Penis (tissue), 1 donor: ENCODE results near the genes VNN1, EYA4 and TBPL1.

- PRO-cap = no peak
Observed at GRCh38 chr6:132713559-132714601, at the start of gene VNN1. TSS of gene VNN1 (minus strand) at chr6:132714055.

- PRO-cap = no peak
Observed at GRCh38 chr6:132735381-132735583, 21.4 kb upstream of the VNN1 start.

DNA sequence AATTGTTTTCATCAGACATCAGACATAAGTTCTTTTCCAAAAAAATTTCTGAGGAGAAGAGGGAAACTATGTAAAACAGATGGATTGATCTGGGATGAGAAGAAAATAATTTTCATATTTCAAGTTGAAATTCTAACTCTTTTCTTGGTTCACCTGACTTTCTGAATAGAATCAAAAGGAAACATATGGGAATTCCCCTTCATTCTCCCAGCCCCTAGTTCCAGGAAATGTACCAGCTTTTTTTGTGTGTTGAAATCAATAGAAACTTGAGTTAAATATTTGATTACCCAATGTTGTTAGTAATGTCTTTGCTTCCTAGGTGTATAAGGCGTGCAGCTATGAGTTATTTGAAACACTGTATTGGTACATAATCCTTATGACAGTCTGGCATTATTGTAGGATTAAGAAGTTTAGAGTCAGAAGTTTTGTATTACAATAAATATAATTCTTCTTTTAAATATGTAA lies 21.5 kb downstream of the VNN2 start:
- PRO-cap = no peak

- PRO-cap = no peak
Observed at GRCh38 chr6:132742543-132742880, 15.2 kb downstream of the VNN2 start.

- PRO-cap = no peak
Observed at GRCh38 chr6:132763177-132763705, 5.5 kb upstream of the VNN2 start.

DNA sequence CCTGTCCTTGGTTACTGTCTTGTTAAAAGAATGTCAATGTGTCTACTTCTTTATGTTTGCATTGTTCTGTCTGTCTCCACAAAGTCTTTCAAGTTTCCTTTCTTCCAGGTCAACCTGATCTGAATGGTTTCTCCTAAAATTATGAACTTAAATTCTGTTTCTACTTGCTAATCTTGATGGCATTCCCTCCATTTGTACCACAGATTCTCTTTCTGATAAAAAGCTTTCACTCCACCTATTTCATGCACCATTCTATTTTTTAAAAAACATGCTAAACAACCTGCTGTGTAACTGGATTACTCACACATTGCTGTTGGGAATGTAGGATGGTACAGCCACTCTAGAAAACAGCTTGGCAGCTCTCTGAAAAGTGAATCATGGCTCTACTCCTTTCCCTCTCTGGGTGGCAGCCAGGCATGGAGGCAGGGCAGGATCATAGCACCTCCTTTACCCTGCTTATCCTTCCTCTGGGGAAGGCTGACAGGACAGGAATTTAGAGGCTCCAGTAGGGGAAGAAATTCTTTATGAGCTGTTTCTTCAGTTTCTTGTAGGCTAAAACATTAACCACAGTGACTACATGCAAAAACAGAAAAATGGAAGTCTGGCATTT lies 6.6 kb upstream of the VNN2 start:
- PRO-cap = no peak

- PRO-cap = bidirectional peak, plus-strand start at chr6:133241398, minus-strand start at chr6:133241237
Observed at GRCh38 chr6:133240444-133241533, at the start of gene EYA4. TSS of gene EYA4 (plus strand) at chr6:133241357.

DNA sequence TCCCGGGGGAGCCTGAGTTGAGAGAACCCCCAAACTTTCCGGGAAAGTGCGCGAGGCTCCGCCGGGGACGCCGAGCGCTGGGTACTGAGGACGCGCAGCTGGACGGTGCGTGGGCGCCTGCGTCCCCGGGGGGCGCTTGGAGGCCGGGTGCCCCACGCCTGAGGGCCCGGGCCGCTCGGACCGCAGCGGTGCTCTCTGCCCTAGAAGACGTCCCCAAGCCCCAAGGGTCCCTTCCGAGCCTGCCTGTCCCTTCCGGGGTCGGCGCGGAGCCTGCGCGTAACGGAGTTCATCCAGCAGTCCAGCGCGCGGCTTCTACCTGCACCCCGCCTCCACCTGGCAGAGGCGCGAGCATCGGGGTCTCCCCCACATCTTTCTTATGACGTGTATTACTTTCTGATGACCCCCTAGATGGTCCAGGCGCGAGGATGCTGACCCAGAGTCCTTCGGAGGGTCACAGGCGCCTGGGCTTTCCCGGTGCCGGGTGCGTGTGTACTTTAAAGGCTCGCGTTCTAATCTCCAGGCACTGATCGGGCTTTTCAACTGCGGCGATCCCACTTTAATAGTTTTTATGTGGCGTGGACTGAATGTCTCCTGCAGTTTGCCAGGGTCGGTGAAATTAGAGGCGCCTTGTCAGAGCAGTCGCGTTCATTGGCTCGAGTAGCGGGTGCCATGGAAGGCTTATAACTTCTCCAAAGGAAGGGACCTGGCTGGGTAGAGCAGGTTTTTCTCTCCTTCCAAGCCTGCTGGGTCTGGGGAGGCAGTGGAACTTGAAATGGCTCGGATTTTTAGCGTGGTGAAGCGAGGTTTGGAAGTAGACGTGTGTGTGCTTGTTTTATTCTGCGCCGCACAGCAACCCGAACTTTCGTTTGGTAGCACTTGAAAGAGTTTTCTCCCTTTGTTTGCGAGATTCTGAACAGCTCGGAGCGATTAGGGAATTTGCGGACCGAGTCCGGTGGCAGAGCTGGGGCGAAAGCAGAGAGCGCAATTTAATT lies 925 bp downstream of the EYA4 start:
- PRO-cap = bidirectional peak, plus-strand start at position 692 of the sequence, minus-strand start at position 542 of the sequence

- PRO-cap = no peak
Observed at GRCh38 chr6:133431977-133432540, 190.9 kb downstream of the EYA4 start.

DNA sequence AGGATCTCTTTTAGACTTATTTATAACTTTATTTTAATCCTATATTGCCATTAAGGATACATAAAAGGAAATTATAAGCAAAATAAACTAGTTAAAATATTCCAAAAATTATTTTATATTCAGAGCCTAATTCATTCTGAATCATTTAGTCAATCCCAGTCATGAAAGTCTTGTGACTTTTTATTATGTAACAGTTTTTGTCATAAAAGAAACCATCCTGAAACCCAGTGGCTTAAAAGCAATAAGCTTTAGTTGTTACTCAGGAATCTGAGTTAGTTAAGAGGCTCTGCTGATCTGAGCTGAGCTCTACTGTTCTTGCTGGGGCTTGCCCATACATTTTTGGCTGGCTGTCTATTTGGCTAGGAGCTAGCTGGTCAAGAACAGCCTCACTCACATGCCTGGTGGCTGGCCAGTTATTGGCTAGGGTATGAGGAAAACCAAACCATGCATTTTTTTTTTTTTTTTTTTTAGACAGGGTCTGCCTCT lies 10.6 kb downstream of the TCF21 start:
- PRO-cap = no peak

GRCh38 chr6:133951067-133951687 lies 1.8 kb upstream of the TBPL1 start:
- PRO-cap = no peak

DNA sequence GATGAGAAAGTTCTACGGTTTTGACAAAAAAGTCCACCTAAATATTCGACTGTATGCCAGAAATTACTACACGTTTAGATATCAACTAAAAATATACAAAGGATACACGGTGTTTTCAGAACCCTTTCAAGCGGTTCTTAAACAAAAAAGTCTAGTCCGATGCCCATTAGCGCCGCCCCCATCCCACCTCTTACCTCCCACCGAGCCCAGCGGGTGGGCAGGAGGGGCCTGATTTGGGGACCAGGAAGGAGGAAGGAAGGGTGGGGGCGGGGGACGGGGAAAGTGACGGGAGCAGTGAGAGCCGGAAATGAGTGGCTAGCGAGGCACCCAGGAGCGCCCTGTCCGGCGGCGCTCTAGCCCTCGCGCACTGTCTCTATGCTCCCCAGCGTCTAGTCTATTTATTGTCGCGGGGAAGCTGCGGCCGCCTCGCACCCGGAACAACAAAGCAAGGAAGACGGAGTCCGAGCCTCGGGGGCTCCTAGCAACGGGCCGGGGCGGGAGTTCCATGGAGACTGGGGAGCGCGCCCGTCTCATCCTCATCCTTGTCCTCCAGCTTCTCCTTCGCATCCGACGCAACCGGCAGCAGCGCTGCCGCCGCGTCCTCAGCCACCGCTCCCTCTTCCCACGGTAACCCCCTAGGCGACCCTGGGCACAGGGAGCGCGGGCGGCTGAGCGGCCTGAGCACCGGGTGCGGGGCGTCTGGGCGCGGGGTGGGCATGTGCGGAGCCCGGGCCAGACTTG lies at the start of gene TBPL1:
TBPL1 (plus strand) TSS at position 426 of the 741 bp plus-strand sequence.
- PRO-cap = bidirectional peak, plus-strand start at position 429 of the sequence, minus-strand start at position 185 of the sequence; bidirectional peak, plus-strand start at position 638 of the sequence, minus-strand start at position 629 of the sequence

DNA sequence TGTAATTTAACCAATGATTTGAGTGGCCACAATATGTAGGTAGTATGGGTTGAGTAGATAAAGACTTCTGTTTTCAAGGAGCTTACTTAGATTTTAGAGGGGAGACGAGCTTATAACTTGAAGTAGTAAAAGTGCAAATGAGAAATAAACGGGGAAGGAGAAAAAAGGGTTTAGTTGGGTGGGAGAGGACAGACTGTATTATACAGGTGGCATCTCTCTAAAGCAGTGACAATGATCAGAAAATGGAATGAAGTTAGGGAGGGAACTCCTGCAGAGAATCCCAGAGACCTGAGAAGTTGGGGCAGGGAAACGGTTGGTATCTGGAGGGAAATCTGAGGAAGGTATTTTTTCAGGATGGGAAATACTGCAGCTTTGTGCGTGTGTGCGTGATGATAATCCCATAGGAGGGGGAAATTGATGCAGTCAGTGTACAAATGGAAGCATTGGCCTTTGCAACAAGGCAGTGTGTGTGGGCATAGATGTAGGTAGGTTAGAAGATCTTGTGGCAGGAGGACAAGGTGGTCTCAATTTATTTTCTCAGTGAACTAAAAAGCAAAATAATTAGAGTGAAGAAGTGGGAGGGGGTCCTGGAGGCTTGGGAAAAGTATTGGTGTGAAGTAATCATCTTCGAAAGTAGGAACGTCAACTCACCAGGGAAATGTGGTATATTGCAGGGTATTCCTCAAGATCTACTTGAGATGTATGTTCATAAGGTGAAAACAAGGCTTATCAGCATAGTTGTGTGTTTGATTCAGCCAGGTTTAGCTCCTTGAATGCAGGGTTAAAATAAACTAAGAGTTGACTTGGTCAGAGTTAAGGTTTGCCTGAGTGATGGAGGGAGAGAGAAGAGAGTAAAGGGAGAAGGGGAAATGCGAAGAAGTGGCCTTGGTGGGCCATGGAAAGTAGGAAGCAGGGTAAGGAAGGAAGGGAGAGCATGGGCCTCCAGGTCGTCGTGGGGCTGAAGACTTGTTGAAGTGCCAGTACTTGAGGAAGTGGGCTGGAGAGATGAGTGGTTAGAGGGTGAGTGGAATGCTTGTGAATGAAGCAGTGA lies 39.1 kb downstream of the TBPL1 start:
- PRO-cap = no peak

DNA sequence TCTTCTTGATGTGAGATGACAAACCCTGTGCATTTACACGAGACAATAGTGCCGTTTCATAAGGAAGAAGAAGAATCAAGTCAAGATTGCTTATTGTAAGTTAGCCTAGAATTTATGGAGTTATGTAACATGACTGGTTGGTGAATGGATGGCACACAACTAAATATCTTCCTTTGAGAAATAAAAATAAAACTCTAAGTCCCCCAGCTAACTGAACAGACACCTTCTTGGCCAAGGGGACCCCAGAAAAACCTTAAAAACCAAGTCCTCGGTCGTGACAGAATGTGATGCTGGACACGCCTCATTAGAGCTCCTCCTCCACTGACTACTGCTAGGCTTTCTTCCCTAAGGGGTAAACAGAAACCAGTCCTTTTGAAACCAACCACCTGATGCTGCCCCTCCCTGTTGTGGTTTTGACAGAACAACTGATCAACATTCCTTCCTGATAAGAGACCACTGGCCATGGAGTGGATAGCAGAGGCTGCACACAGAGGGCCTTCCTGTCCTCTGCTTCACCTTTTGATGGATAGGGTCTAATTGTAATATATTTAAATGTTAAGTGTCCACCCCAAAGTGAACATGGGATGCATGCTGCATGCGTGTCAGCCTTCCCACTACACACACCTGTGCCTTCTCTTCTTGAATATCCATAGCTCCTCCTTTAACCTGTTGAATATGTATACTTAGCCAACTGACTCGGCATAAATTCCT lies 27.7 kb upstream of the SLC2A12 start:
- PRO-cap = no peak

DNA sequence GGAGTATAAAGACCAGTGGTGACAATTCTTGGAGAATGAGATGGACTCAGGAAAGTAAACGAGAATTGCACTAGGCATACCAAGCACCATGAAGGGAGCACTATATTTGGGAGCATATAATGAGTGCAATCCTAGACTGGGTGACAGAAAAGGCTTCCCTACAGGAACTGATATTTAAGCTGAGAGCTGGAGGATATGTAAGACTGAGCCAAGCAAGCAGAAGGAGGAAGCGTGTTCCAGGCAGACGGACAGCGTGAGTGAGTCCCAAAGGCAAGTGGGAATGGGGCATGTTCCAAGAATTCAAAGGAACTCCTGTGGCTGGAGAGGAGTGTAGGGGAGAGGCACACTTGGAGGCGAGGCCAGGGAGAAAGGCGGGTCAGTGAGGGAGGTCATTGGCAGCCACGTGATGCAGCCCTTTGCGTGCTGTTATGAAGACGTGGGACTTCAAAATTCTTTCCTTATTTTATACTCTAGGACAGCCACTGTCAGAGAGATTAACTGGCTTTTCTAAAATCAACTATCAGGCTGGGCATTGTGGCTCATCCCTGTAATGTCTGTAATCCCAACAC lies 27.9 kb upstream of the SGK1 start:
- PRO-cap = no peak

DNA sequence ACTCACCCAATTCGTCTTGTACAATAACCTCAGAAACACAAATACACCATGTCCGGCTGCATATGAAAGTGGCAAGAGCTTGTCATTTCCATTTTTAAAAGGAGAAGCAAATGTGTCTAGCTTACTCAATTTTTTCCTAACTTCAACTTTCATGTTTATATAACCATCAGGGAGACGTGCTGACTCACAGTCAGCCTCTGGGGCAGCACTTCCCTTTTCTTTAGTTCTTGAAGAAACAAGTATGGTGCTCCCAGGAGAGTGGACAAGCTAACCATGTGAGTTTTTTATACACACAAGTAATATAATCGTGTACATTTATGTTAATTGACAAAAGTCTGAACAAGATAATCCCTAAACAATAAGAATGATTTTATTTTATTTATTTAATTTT lies 55.5 kb upstream of the SGK1 start:
- PRO-cap = no peak

DNA sequence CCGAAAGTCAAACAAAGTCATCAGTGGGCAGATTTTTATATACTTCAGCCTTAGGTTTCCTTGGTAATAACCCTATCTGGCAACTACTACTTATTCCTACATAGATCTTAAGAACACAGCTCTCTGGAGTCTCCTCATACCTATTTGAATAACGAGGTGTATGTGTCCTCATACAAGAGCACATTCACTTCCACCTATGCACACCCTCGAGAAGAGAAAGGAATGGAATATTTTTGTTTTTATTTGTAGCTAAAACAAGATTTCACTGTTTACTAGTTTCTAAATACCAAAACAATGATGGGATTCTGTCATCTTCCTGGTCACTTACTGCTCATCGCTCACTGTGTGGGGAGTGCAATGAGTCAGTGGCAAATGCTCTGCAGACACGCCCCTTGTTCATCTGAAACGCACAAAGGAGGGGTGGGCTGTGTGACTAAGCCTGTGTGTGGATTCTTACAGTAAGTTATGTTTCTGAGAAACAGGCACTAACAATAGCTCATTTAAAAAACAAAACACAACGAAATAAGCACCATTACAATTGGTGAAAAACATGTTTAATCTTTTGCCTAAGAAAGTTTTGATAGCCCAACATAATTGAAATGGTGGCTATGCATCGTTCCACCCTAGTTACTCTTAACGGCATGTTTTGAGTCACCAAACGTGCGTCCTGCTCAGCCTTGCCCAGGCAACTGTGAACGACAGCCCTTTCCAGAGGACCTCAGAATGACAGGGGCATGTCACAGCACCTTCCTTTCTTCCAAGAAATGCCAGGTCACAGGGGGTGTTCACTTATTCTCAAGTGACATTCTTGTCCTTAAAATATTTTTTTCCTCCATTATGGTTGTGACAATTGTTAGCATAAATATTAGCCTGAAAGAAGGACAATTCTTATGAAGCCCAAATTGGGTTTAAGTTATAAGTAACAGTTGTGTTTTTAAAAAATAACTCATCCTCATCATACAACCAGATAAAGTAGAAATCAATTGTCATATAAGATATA lies 118.4 kb upstream of the SGK1 start:
- PRO-cap = no peak

DNA sequence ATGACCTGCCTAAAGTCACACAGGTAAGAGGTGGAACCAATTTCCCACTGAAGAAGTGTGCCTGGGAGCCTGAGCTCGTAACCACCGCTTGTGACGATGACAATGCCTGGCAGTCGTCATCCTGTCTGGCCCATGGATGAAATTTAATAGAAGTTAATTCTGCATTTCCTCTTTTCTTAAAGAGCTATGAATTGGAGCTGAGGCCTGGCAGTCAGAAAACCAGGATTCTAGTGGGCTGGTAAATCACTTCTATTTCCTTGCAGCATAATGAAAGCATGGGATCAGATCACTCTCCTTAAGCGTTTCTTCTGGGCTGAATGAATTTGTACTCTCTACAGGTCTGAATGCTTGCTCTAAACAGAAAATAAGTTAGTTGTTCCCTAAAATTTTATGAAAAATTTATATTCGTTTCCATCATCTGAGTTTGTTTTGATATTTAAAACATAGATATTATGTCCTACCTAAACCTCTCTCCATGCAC lies 200.0 kb upstream of the SGK1 start:
- PRO-cap = no peak

- PRO-cap = no peak
Observed at GRCh38 chr6:134826736-134827614, 122.9 kb downstream of the ALDH8A1 start.

DNA sequence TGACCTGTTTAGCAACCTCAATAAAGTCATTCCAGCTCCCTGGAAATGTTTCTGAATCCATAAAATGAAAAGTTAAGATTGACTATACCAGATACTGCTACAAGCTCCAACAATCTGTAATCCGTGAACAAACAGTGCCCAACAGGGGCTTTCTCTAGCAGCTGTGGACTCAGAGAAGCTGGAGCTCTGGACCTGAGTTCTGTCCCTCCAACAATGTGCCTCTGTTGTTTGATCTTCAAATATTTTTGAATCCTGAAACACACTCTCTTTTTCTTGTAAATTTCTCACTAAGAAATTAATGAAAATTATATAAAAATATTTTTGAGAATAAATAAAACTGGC lies 101.5 kb downstream of the ALDH8A1 start:
- PRO-cap = no peak